ENCODE results near the gene DHRS7B.

GRCh38 chr17:19369102-19369612 lies 6.6 kb upstream of the B9D1 start:
- RRBS = no CpG with 5 or more reads among the region's 14 CpGs

DNA sequence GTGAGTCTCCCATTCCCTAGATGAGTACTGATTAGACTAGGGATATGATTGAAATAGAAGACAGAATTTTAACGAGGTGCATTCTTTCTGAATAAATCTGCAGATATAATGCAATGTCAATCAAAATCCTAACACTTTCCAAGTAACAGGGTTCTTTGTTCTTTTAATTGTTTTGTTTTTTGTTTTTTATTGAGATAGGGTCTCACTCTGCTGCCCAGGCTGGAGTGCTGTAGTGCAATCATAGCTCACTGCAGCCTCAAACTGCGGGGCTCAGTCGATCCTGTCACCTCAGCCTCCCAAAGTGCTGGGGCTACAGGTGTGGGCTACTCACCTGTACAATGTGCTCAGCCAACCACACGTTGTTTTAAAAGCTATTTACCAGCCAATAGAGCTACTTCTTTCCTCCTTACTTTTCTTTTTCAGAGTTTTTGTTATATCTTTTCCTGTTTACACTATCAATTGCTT lies 2.5 kb upstream of the SLC47A1 start:
- RRBS = no CpG with 5 or more reads among the region's 4 CpGs

DNA sequence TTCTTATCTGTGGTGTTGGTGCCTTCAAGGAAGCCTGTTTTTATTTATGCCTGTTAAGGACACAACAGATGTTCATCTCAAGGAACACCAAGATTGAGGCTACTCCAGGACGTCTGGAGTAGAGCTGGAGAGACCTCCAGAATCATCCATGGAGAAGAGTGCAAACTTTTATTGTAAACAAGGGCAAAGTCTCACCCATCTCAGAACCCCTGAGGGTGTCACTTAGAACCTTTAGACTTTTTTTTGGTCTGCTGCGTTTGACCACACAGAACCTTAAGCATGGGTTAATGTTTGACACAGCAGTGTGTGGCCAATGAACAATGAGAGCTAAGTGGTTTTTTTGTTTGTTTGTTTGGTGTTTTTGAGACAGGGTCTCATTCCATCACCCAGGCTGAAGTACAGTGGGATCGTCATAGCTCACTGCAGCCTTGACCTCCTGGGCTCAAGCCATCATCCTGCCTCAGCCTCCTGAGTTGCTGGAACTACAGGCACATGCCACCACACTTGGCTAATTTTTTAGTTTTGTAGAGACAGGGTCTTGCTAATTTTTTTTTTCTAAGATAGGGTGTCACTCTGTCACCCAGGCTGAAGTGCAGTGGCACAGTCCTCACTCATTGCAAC lies 16.2 kb downstream of the SLC47A1 start:
- RRBS = no CpG with 5 or more reads among the region's 3 CpGs

GRCh38 chr17:19579290-19580507 lies 46.0 kb downstream of the SLC47A1 start:
- RRBS = 7% methylated on average over 35 of the region's 101 CpGs

GRCh38 chr17:19656277-19656629 lies 7.7 kb downstream of the ALDH3A2 start:
- RRBS = no CpG with 5 or more reads among the region's 5 CpGs

DNA sequence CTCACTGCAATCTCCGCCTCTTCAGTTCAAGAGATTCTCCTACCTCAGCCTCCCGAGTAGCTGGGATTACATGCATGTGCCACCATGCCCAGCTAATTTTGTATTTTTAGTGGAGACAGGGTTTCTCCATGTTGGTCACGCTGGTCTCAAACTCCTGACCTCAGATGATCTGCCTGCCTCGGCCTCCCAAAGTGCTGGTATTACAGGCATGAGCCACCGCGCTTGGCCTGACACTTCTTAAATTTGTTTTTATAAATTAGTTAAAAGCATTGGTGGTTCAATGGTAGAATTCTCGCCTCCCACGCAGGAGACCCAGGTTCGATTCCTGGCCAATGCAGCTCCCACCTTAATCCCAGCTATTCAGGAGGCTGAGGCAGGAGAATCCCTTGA lies 7.1 kb downstream of the ULK2 start:
- RRBS = no CpG with 5 or more reads among the region's 9 CpGs

- RRBS = no CpG with 5 or more reads among the region's 1 CpG
Observed at GRCh38 chr17:20156937-20157028, 147.6 kb downstream of the SPECC1 start.

DNA sequence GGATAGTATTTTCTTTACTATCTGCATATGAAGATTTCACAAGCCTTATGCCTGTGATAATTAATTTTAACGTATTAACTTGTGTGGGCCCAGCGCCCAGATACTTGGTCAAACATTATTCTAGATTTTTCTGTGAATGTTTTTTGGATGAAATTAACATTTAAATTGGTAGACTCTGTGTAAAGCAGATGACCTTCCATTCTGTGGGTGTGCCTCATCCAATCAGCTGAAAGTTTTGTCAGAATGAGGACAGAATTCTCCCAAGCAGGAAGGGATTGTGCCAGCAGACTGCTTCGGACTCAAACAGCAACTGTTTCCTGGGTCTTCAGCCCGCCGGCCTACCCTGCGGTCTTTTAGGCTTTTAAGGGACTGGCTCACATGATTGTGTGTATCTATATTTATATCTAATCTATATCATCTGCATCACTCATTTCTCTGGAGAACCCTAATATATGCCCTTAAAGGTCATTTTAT lies 115.3 kb downstream of the USP22 start:
- RRBS = no CpG with 5 or more reads among the region's 6 CpGs

- RRBS = no CpG with 5 or more reads among the region's 21 CpGs
Observed at GRCh38 chr17:20998951-21000107, 43.5 kb downstream of the USP22 start.

DNA sequence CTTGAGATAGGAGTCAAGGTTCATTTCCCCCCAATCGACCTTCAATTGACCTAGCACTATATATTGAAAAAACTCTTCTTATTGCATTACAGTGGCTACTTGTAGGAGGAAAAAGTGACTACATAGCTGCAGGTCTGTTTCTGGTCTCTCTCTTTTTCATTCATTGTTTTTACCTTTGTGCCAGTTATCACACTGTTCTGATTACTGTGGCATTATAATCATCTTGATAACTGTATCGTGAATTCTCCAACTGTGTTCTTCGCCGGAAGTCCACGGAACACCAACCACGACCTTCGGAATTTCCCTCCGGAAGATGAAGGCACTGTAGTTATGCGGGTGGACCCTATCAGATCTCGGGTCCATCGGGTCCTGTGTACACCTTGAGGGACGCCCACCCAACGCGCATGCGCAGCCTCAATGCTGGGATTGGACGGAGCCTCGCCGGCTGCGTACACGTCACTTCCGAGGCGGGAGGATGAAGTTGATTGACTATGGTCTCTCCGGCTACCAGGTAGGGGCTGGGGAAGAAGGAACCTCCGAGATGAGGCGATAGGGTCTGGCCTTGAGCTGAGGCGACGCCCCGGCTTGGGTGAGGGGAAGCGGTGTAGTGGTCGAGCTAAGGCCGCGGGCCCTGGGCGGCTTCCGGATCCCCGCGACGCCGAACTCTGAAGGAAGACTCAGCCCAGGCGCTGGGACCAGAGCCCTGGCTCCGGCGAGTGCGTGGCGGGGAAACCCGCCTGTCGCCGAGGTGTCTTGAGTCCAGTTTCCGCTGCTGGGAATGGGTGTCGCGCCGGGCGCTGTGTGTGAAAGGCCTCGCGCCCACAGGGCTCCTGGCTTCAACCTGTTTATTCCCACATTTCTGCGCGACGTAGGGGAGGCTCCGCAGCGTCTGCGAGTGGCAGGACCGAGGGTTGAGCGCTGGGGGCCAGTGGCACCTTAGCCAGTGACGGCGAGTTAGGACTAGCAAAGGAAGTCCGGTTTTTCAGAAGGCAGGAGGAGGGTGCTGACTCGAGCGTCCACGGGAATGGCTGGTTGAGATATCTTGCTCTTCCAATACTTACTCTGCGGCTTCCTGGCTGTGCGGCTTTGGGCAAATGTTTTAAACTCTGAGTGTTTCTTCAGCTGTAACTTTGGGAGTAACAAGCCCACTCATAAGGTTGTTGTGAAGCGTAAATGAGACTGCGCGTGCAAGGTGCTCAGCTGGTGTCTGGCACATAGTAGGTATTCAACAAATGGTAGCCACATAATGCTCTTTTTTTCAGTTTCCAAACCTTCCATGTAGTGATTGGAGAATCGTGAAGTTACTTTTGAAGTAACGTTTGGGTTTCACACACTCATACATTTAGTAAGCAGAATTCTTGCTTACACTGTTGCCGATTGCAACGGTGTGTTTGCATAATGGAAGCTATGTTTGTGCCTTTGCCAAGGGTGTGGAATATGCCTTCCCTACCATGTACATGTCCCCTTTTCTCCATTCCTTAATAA lies at the start of gene DHRS7B:
Gene DHRS7B (plus strand): TSS at position 484 of the 1,485 bp plus-strand sequence.
- RRBS = 1% methylated on average over 36 of the region's 76 CpGs

DNA sequence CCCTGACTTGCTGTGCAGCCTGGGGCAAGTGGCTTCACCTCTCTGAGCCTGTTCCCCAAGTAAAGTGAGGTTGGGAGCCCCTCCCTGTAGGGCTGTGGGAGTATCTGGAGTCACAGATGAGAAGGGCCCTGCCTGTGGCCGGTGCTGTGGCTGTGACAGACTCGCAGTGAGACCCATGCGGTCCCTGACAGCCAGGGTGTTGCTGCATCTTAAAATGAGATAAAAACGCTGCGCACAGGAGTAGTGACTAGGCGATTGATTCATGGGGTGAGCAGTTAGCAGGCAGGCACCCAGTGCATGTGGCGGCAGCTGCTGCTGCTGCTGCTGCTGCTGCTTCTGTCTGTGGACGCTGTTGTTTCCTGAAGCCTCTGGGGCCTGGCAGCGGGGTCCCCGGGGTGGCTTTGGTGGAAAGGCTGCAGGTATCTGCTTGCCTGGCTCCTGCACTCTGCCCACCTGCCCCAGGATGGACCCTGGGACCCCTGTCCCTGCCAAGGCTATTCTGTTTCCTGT lies 12.1 kb downstream of the MAP2K3 start:
- RRBS = no CpG with 5 or more reads among the region's 10 CpGs

- RRBS = no CpG with 5 or more reads among the region's 8 CpGs
Observed at GRCh38 chr17:21402165-21402681, 26.1 kb downstream of the KCNJ12 start.

- RRBS = no CpG with 5 or more reads among the region's 24 CpGs
Observed at GRCh38 chr17:21530838-21532138, 155.1 kb downstream of the KCNJ12 start.

DNA sequence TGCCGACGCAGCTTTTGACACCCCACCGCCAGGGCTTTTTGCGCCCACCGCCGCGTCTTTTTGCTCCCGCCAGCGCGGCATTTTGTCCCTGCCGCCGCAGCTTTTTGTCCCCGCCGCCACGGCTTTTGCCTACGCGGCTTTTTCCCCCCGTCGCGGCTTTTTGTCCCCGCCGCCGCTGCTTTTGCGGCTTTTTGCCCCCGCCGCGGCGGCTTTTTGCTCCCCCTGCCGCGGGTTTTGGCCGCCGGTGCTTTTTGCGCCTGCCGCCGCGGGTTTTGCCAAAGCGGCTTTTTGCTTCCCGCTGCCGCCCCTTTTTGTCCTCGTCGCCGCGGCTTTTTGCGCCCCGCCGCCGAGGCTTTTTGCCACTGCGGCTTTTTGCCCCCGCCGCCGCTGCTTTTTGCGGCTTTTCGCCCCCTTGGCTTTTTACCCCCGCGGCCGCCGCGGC lies 519.1 kb upstream of the WSB1 start:
- RRBS = no CpG with 5 or more reads among the region's 58 CpGs

DNA sequence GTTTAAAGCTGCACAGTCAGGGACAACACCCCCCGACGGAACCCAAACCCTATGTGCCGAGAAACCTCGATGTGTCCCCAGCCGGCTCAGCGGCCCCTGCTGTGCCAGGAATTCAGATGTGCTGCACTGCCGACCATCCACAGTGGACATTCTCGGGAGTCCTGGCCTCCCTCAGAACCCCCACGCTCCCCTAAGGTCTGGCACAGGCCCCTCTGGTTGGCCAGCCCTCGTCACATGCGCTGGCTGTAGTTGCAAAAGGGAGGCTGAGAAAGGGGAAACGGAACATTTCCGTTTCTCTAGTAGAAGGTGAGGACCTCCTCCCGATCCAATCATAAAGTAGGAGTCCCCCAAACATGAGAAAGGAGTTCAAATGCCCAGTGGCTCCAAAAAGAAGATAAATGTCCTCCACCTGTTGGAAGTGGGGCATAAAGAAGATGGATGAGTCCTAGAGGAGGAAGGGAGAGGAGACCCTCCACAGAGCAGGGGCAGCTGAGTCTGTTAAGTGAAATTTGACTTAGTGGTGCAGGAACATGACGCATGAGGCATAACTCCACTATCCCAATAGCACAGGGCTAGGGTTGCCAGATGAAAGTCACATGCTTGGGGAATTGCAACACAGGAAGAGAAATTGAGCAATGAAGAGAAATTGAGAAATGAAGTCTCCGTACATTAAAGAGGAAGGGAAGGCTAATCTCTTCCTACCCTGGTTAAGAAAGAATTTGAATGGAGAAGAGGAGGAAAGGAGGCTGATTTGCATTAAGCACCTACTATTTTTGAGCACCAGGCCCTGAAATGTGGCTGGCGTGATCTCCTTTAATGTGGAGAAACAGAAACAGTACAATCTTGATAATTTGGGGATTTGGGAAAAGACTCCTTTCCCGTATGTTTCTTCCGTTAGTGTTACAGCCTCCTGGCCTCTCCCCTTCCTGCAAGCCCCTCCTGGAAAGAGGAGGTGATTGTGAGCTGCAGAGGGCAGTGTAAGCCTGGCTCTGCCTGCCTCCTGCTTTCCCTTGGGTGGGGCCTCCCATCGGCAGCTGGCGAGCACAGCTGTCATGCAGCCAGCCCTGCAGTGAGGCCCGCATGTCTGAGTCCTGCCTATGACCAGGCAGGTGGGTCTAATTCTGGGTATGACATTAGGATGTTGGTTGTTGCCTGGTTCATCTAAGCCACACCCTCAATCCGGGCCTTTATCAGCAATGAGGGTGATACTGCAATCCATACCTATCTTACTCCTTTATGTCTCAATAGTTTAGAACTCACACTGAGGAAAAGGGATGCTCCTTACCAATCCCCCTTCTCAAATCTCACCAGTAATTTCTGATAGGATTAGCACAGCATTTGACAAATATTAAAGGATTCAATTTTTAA lies 49.0 kb upstream of the WSB1 start:
- RRBS = no CpG with 5 or more reads among the region's 23 CpGs

DNA sequence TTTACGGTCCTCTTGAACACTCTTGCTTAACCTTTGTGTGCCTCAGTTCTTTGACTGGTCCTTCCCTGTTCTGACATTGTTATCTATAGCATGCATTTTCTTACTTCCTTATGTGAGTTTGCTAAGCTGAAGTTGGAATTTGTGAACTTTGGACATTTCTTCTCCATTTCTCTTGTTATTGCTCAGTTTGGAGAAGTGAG lies 29.6 kb upstream of the WSB1 start:
- RRBS = no CpG with 5 or more reads among the region's 1 CpG

DNA sequence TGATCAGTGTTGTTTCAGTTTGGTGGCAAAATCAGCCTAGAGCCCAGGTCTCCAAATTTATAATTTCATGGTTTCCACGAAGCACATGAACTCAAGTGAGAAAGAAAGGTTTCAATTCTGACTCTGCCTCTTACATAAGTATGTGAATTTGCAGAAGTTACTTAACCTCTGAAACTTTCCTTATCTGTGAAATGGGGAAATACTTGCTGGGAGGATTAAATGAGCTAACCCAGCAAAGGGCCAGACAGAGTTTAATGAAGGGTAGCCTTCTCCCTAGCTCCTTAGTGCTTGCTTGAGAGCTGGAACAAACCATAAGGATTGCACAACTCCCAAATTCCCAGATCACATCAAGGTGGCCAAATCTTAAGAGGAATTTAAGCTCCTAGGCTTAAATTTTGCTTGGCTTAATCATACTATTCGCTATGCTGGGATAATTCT lies 11.9 kb upstream of the WSB1 start:
- RRBS = no CpG with 5 or more reads among the region's 2 CpGs

DNA sequence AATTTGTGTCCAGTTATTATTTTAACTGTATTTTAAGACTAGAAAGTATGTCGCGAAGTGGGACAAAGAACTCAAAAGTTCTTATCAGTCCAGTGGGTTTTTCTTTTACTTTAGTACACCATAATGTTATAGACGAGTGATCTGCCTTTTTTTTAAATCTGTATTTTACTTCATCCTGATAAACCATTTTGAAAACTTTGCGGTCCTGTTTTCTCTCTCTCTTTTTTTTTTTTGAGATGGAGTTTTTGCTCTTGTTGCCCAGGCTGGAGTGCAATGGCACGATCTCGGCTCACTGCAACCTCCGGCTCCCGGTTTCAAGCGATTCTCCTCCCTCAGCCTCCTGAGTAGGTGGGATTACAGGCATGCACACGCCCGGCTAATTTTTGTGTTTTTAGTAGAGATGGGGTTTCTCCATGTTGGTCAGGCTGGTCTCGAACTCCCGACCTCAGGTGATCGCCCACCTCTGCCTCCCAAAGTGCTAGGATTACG lies 1.8 kb downstream of the WSB1 start:
- RRBS = no CpG with 5 or more reads among the region's 15 CpGs

DNA sequence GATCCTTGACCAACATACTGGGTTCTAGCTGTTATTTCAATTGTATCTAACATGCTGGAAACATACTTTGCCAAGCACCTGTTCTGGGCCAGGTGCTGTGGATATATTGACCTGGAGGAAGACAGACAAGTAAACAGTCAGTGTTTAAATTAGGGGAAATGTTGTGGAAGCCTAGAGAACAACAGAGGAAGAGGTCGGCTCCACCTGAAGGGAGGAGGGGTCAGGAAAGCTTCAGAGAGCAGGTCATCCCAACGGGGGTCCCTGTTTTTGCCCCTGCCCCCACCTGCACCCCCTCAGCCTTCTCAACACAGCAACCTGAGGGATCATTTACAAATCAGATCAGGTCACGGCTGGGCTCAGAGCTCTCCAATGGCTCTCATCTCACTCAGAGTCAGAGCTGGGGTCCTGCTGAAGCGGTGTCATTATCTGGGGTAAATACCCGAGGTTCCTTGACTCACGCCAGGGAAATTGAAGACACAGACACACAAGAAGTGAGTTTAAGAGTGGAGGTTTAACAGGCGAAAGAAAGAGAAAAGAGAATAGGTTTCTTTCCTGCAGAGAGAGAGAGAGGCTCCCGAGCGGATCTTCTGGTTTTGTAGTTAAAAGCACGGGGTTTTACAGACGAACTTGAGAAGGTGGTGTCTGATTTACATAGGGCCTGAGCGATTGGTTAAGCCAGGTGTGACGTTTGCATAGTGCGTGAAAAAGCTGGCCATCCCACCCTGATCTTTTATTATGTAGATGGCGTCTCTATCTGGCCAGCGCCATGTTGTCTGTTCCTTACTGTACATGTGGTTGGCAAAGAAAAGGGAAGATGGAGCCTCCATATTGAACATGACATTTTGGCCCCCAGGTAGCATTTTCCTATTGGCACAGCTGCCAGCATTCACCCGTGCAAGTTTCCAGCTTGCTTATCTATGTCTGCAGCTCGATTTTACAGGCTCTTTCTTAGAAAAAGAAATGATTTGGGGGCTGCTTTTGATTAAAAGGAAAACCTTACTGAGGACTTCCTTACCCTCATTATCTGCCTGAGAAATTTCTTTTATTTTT lies 51.3 kb downstream of the WSB1 start:
- RRBS = no CpG with 5 or more reads among the region's 18 CpGs

- RRBS = 9% methylated on average over 1 of the region's 18 CpGs
Observed at GRCh38 chr17:27352524-27353492, 58.9 kb downstream of the WSB1 start.